Fibroblast of the aortic adventitia (primary cell): ENCODE results near the genes CCR3 and CCR2.

DNA sequence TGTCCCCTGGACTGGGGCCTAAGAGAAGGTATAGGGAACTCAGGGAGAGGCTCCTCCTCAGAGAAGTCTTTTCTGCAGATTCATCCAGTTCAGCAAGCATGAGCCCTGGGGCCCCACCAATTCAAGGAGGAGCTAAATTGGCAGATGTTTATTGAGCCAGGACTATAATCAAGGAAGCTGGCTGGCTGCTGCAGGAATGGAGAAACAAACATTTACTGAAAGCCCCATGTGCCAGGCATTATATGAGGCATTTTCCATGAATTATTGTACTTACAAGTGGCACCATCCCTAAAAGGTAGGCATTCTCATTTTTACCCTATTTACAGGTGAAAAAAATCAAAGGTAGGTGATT, 22.0 kb upstream of the LARS2 start:
- CAGE, long polyA plus RNA: no peak

DNA sequence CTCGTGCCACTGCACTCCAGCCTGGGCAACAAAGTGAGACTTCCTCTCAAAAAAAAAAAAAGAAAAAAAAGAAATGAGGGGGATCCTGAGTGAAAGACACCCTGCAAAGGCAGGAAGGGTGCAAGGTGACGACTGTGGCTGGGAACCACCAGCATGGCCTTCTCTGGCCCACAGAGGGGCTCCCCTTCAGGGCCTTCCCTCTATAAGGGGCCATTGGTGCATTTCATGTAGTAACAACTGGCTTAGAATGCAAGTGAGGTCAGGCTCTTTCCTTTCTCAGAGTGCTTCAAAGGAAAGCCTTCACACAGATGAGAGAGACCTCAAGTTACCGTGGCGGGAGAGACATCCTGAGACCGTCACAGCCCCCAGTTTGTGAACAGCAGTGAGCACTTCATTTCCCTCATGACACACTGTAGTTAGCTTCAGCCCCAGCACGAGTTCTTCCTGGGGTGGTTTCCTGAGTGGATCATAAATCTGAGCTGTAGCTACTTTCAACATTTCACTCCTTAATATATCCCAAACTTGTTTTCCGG, 96.6 kb upstream of the LIMD1 start:
- CAGE, long polyA plus RNA: no peak

GRCh38 chr3:45572570-45573264, 21.8 kb upstream of the LIMD1 start:
- CAGE, long polyA plus RNA: no peak

- CAGE, long polyA plus RNA: no peak
Measured at GRCh38 chr3:45604141-45604655, 9.6 kb downstream of the LIMD1 start.

DNA sequence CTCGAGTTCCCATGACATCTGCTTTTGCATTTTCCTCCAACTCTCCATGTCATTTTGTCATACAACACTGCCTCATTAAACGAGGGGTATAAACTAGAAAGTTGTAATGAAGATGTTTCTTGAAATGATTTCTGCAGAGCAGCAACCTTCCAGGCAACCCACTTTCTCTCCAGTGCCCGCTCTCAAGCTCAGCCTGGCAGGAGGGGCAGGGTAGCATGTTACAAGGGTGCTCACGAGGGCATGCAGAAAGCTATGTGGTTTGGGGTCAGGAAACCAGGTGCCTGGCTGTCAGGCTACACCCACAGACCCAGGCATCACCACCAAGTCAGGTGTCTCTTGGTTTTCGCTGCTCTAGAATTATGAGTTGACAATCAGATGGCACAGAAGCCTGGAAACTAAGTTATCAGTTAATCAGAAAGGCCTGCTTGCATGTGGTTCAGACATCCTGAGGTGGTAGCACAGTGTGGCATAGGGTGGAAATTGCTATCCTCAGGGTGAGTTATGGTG, 16.3 kb upstream of the CCR9 start:
- CAGE, long polyA plus RNA: no peak

- CAGE, long polyA plus RNA: no peak
Measured at GRCh38 chr3:45894037-45894519, 7.7 kb downstream of the CCR9 start.

- CAGE, long polyA plus RNA: no peak
Measured at GRCh38 chr3:45943616-45943880, 284 bp downstream of the CXCR6 start.

- CAGE, long polyA plus RNA: no peak
Measured at GRCh38 chr3:46065077-46065875, 38.0 kb upstream of the XCR1 start.

GRCh38 chr3:46183270-46183854, 24.8 kb downstream of the CCR1 start:
- CAGE, long polyA plus RNA: no peak

GRCh38 chr3:46242168-46242677, at the start of gene CCR3:
CCR3 (plus strand) TSS chr3:46242460.
- CAGE, long polyA plus RNA: no peak

- CAGE, long polyA plus RNA: no peak
Measured at GRCh38 chr3:46353942-46354294, at the start of gene CCR2. CCR2 (plus strand) TSS chr3:46354111.

GRCh38 chr3:46371155-46371607, 435 bp downstream of the CCR5 start:
- CAGE, long polyA plus RNA: no peak

DNA sequence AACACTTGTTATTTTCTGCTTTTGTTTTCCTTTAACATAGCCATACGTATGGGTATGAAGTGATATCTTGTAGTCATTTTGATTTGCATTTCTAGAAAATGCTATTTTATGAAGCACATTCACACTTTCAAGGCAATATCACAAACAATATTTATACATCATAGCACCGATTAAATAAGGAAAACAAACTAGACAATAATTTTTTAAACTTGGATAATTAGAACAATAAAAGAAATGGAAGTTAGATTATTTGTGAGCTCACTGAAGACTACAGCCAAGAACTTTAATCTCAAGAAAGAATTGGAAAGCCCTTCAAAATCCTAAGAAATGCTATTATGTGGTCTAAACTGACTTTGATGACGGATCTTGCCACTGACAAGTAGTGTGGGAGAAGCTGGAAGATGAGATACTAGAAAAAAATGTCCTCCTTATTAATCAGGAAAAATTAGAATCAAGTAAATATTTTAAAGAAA, 15.3 kb downstream of the RTP3 start:
- CAGE, long polyA plus RNA: no peak

GRCh38 chr3:46629444-46630398, 17.4 kb downstream of the FAM240A start:
- CAGE, long polyA plus RNA: no peak

- CAGE, long polyA plus RNA: no peak
Measured at GRCh38 chr3:46699920-46700280, 1.3 kb upstream of the TMIE start.

GRCh38 chr3:46852331-46852580, 11.0 kb downstream of the MYL3 start:
- CAGE, long polyA plus RNA: no peak

GRCh38 chr3:46888692-46889251, 11.3 kb downstream of the PTH1R start:
- CAGE, long polyA plus RNA: no peak

DNA sequence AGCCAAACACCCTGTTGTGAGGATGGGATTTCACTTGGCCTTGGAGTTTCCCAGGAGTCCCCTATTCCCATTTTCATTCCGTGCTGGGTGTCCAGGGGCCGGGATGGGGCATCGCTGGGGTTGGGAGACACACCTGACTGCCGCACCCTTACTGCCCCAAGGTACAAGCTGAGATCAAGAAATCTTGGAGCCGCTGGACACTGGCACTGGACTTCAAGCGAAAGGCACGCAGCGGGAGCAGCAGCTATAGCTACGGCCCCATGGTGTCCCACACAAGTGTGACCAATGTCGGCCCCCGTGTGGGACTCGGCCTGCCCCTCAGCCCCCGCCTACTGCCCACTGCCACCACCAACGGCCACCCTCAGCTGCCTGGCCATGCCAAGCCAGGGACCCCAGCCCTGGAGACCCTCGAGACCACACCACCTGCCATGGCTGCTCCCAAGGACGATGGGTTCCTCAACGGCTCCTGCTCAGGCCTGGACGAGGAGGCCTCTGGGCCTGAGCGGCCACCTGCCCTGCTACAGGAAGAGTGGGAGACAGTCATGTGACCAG, 25.7 kb downstream of the PTH1R start:
- CAGE, long polyA plus RNA: no peak

DNA sequence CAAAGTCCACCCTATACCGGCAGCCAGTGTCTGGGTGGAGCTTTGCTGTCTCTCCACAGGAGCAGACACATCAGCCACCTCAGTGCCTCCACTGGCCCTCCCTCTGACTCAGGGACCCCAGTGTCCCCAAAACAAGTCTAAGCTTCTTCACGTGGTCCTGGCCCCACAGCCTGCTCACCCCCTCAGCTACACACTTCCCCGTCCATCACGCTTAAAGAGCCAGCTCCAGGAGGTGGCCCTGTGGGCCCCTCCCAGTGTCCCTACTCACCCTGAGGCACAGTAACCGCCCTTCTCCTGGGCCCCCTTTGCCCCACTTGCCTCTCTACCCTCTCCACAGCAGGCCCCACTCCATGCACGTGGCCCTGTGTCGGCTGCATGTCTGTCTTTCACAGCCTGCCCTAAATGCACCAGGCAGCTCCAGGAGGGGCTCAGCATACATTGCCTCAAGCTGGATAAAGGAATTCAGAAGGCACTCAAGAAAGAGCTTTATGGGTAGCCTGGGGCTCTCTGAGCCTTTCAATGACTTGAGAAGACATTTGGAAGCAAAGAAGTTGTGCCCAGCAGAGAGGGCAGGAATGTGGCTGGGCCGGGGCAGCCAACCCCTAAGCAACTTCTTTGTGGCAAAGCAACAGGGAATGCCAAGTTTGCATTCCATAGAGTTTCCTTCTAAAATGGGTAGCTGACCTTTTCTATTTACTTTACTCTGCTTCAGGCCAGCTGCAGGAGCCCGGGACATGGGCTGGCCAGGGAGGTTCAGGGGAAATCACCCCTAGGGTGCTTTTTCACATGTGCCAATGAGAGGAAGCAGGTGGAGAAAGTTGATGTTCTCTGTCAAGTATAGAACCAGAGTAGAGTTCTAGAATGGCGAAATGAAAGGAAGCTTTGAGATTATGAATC, 45.8 kb downstream of the CCDC12 start:
- CAGE, long polyA plus RNA: no peak

GRCh38 chr3:46955686-46956534, 20.6 kb downstream of the CCDC12 start:
- CAGE, long polyA plus RNA: no peak